ENCODE measurements around a stretch of chr1.

GRCh38 chr1:234518824-234519322, 39.9 kb upstream of the TARBP1 start:
- PRO-cap: no peak

GRCh38 chr1:234528563-234529037, 49.6 kb upstream of the TARBP1 start:
- PRO-cap: no peak

DNA sequence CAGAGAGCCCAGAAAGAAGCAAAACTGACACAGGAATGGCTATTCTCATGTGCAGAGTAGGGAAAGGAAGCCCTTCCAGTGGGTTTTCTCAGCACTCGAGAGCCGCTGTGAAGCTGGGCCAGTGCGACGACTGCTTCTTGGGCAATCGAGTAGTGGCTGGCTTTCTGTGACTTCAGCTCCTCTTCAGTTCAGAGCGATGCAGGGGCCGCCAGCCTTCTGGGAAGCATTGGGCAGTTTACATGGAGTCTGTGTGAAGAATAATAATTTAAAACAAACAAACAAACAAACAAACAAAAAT, 57.2 kb upstream of the TARBP1 start:
- PRO-cap: no peak

DNA sequence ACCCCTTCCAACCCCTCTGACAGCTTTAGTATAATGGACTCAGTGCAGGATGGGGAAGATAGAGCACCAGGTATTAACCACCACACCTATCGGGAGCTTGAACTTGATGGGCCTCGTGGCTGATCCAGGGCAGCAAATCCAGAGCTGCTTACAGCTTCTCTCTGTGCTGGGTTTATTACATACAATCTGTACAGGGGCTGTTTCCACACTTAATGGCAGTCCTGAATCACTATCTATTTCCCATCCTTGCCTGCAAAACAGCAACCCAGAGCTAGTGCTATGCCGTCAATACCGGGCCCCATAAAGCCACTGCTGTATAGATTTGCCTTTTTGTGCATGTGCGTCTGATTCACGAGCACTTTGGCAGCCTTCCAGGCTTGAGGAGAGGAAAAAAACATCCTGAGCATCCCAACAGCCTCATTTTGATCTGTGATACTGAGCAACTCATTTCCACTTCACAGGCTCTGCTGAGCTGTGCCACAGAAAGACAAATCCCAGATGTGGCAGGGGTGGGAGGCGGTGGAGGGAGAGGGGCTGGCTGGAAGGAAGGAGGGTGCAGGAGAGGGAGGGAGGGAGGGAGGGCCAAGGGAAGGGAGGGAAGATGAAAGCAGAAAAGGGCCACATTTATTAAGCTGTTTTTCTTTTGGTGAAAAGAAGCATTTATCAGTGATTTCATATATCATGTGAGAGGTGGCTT, 65.2 kb upstream of the TARBP1 start:
- PRO-cap: no peak

GRCh38 chr1:234601716-234602354, 8.1 kb downstream of the IRF2BP2 start:
- PRO-cap: unidirectional peak, minus-strand start at chr1:234601800

GRCh38 chr1:234610244-234610665, 277 bp upstream of the IRF2BP2 start:
- PRO-cap: bidirectional peak, plus-strand start at chr1:234610338, minus-strand start at chr1:234610178

GRCh38 chr1:234610666-234611625, 968 bp upstream of the IRF2BP2 start:
- PRO-cap: bidirectional peak, plus-strand start at chr1:234611138, minus-strand start at chr1:234610878; bidirectional peak, plus-strand start at chr1:234611719, minus-strand start at chr1:234611364

GRCh38 chr1:234611626-234612378, 1.8 kb upstream of the IRF2BP2 start:
- PRO-cap: bidirectional peak, plus-strand start at chr1:234611719, minus-strand start at chr1:234611364

GRCh38 chr1:234712956-234713502, 103.1 kb upstream of the IRF2BP2 start:
- PRO-cap: no peak

GRCh38 chr1:234724546-234725090, 114.6 kb upstream of the IRF2BP2 start:
- PRO-cap: bidirectional peak, plus-strand start at chr1:234724632, minus-strand start at chr1:234724750

- PRO-cap: unidirectional peak, minus-strand start at chr1:234726598
Measured at GRCh38 chr1:234726166-234727171, 116.5 kb upstream of the IRF2BP2 start.

GRCh38 chr1:234745741-234746274, 135.8 kb upstream of the IRF2BP2 start:
- PRO-cap: no peak

GRCh38 chr1:234778095-234778670, 168.2 kb upstream of the IRF2BP2 start:
- PRO-cap: no peak

GRCh38 chr1:234809533-234810035, 199.6 kb upstream of the IRF2BP2 start:
- PRO-cap: no peak

GRCh38 chr1:234823270-234823888, 213.4 kb upstream of the IRF2BP2 start:
- PRO-cap: no peak

DNA sequence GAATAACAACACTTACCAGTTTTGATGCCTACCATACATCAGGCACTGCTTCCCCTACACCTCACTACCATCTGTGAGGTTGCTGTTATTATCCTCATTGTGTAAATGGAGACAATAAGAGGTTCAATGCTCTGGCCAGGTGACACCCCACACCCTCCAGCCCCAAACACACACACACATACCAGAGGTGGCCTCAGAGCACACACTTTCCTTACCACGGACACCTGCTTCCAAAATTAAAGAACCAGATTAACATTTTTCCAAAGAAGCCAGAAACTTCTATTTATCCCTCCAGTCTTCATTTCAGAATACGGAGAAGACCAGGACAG, 213.9 kb upstream of the IRF2BP2 start:
- PRO-cap: no peak

- PRO-cap: no peak
Measured at GRCh38 chr1:234862777-234863461, 252.9 kb upstream of the IRF2BP2 start.

DNA sequence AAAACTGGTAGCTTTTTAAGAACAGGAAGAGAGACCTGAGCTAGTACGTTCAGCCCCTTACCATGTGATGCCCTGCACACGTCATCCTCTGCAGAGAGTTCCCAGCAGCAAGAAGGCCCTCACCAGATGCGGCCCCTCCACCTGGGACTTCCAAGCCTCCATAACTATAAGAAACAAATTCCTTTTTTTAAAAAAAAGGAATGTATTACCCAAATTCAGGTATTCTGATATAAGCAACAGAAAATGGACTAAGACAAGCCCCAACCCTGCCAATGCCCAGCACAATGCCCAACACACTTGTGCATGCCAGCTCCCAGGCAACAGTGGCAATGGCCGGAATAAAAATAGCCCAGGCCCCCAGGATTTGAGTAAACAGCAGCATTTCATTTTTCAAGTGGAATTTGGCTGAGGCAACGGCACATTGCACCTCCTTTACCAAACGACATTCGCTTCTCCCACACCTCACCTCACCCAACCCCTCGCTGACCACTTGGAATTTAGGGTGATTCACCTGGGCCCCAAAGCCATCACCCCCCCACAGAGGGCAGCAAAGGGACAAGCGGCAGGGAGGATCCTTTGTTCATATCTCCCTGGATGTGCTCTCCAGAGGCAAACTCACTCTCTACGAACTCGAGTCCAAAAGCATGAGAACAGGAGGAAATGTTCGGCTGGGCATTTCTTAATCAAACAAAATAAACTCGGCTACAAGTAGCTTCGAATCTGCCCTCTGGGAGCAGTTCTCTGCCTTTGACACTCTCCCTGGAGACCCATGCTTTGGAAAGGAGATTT, 215.8 kb downstream of the TOMM20 start:
- PRO-cap: no peak

DNA sequence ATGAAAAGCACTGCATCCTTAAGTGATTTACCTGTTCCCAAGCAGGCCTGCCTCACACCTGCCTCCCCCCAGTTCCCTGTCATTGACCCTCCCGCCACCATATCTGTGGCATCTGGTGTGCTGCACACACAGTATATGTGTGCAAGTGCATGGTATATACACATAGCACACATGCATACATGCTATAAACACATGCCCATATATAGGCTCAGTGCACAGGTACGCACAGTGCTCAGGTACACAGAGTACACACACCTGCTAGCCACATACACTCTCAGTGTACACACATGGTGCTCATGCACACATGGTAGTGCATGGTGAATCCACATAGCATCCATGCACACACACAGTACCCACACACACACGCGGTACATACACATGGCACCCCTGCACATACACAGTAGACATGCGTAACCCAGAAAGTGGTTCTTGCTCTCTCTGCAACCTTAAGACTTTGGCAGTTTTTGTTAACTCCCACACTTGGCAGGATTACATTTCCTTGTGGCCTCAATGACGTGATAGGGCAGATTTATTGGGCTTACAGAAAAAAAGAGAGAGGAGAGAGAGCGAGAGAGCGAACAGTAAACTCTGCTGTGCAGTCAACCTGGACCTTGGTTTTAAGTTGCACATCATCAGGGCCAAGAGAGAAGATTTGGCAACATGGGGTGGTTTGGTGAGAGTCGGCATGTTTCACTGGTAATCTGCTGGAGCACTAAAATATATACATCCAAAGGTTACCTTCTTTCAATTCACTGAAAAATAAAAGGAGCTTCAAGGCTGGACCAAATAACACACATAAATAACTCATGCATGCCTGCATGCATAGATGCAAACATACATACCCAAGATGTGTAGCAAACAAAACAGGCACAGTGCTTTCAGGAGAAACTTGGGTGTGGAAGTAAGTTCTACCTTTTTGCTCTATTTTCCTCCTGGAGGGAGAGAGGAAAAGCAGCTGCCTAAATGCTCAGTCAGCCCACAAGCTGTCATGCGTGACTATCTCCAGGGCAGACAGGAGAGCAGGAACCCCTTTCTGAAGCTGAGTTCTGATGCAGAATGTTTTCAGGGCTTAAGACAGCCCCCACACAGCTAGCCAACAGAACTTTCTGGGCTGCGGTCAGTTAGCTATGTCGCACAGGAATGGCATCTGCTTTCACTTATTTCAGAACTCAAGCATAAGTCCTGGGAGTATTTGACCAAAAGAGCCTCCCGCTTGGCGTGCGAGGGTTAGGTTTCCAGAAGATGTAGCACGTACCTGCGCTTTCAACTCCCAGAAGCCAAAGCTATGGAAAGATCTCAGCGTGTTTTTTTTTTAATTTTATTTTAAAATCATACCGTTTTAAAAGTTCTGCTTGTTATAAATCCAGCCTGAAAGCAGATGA, 166.4 kb downstream of the TOMM20 start:
- PRO-cap: no peak

GRCh38 chr1:234964041-234964767, 164.4 kb downstream of the TOMM20 start:
- PRO-cap: no peak